HT-29 (cell line): ENCODE data around the genes DEGS2 and SLC25A29.

DNA sequence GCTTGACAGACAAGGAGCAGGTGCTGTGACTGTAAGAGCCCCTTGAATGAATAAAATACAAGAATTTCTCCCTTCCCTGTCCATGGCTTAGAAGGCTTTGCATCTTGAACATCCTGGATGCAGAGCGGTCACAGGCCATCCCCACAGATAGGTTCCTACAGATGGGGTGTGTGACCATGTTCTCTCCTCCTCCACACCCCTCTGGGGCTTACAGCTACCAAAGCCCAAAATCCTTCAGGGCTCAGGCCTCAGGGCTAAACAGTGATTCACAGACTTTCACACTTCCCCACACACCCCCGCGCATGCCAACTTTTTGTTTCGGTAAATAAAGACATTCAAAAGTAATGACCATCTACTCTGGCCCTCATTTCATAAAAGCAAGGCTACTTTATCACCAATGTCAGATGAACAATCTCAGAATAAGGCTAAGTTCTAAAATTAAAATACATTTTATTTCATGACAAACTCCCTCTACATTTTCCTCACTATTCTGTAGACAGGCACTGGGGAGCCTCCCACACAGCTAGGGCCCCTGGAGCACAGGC, 20.3 kb upstream of the EML1 start:
- RAMPAGE, long total RNA, result no peak

- RAMPAGE, long total RNA, result no peak
Measured at GRCh38 chr14:99908793-99909488, 115.7 kb downstream of the EML1 start.

DNA sequence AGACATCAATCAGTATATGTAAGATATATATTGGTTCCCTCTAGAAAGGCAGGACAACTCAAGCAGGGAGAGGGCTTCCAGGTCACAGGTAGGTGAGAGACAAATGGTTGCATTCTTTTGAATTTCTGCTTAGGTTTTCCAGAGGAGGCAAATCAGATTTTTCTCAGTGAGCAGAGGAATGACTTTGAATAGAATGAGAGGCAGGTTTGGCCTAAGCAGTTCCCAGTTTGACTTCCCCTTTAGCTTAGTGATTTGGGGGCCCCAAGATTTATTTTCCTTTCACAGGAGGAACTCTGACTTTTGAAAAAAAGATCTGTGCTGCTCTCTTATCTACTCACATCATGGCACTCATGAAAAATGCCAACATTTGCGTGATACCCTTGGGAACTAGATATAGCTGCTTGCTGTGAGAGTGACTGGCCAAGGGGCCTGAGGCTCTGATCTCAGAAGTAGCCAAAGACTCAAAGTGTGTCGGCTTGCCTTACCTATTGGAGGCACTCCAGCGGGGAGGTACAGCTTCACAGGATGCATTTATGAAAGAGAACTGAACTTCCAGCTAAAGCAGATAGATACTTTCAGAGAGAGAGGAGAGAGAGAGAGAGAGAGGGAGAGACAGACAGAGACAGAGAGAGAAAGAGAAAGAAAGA, 57.9 kb upstream of the EVL start:
- RAMPAGE, long total RNA, result no peak

DNA sequence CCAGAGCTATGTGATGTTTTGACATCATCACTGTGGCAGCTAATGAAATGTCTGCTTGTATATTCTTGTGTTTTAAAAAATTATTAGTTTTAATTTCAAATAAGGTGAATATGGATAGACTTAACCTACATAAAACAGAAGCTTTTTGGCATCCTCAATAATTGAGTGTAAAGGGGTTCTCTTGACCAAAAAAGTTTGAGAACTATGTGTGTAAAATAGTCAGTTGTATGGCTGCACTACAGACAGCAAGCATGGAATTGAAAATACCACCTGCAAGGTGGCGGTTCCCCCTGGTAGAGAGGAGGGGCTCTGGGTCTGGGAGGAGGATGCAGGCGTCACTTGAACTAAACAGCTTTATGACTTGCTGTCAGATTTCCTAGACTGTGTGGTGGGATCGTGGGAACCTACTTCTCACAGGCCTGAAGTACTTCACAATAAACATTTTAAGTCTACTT, 6.3 kb downstream of the EVL start:
- RAMPAGE, long total RNA, result no peak

- RAMPAGE, long total RNA, result no peak
Measured at GRCh38 chr14:100106588-100107111, 41.4 kb downstream of the EVL start.

DNA sequence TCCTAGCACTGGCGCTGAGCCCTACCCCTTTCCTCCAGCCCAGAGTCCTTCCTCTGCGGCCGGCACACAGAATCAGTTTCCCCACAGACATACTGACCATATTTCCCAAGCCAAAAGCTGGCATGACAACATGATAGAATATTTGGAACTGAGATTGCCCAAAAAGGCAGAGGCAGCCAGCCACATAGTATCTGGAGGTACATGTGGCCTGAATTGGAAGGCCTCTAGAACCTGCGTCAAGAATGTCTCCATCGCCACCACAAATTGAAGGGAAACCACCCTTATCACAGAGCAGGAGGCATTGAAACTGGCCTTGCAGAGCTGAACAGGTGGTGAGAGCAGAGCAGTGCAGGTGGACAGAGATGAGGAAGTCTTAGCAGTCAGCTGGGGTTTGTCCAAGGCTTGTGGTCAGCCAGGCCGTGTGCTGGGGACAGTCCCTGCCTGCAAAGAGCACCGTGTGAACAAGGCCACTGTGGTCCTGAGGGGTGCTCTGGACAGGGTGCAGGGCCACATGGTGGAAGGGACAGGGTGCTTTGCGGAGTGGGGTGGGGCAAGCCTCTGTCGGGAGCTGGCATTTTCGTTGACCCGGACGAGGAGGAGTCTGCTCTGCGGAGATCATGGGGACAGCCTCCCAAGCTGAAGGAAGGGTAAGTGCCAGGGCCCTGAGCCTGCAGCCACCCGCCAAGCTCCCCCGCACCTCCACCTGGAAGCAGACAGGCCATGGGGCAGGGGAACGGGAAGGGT, 21.0 kb downstream of the DEGS2 start:
- RAMPAGE, long total RNA, result no peak

DNA sequence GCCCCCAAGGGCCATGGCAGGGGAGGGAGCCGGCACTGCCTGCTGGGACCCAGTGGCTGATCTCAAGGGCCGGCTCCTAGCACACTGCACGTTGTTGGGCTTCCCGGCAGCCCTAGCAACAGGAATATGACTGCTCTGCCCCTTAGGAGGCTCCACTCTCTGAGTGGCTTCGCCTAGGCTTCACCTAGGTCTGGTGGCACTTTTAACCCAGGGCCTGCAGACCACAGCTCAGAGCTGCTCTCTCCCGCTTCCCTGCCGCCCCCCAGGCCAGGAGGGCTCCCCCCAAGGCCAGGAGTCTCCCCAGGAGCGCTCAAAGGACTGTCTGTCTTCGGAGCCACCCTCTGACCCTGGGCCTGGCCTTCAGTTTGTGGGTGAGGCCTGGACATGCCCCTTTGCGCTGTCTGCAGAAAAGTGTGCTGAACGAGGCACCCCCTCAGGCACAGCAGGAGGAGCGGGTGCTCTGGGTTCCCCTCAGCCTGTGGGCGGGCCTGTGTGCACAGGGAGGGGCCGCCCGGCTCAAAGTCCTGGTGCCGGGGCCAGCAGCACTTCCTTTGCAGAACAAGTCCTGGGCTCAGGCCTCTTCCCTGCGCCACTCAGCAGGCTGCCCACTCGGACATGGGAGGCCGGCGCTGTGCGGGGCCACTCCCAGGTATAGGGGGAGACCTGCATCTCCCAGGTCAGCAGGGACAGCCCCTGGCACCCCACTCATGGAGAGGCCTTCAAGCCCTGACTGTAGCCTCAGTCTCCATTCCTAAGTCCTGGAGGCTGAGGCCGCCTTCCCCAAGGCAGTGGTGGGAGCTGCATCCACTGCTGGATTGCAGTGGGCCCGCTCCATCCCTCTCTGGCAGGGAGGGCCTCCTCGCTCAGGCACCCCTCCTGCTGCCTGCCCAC, 14.4 kb downstream of the DEGS2 start:
- RAMPAGE, long total RNA, result no peak

DNA sequence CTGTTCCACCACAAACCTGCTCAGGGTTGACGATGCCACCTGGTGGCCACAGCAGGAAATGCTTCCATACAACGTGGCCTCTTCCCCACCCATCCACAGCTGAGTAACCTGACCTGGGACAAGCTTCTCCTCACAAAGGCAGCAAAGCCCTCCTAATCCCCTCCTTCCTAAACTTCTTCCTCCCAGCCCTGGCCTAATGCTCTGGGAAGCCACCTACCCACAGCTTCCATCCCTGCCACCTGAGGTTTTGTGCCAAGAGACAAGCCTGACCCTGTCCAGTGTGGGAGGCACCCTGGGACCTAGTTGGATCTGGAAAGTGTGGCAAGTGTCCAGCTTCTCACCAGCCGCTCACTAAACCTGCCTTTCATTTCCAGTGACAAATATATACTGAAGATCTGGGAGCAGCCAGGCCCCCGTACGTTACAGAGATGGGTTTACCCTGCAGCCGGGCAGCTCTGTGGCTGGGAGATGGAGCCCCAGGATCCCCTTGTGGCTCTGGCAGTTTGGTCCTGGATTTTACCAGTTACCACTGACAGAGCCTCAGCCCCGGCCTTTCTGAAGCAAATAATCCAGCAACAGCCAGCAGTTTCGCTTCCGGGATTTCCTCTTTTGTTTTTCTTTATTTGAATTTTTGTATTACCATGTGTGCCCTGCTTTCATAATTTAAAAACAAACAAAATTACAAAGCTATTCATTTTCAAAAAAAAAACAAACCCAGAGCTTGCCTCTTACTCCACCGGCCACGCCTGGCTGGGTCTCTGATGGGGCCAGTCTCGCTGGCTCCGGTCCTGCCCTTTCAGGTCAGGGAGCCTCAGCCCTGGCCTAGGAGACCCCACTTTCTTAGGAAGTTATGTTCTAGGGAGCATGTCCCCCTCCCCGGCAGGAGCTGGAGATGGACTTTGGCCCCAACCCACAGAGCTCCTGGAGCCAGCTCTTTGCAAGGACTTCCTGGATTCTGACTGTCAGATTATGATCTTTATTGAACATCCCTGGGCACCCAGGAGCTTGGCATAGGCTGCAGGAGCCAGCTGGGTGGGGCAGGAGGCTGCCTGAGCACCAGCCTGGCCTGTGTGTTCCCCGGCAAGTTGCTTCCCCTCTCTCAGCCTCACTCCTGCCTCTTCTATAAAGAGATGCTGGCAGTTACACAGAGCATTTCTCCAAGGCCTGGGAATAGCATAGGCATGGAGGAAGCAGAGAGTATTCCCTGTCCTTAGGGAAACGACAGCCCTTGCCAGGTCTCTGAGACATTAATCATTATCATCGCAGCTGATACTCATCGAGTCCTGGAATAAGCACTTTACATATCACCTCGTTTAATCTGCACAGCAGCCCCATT, 3.8 kb downstream of the DEGS2 start:
- RAMPAGE, long total RNA, result no peak

DNA sequence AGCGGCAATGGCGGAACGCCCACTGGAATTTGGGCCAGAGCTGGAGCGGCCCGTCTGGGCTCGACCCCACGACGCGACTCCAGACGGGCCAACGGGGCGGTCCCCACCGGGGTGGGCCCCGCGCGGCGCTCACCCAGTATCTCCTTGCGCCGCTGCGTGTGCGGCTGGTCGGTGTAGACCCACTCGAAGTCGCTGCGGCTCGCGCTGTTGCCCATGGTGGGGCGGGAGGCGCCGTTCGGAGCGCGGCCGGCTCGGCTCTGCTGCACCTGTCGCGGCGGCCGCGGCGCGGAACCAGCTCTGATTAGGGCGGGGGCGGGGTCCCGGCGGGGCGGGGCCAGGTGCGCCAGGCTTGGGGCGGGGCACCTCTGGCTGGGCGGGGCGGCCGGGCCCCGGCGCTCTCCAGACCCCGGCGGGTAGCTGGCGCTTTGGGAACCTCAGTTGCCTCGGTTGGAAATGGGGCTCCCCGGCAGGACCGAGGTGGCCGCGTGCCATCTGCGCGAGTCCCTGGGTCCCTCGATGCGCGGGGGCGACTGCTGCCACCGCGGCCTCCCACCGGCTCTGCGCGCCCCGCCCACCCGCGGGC, at the start of gene DEGS2:
Gene DEGS2, minus strand, starts transcription at position 273 of the 583 bp plus-strand sequence.
- RAMPAGE, long total RNA, result no peak

- RAMPAGE, long total RNA, result no peak
Measured at GRCh38 chr14:100266180-100266710, 27.3 kb downstream of the YY1 start.

DNA sequence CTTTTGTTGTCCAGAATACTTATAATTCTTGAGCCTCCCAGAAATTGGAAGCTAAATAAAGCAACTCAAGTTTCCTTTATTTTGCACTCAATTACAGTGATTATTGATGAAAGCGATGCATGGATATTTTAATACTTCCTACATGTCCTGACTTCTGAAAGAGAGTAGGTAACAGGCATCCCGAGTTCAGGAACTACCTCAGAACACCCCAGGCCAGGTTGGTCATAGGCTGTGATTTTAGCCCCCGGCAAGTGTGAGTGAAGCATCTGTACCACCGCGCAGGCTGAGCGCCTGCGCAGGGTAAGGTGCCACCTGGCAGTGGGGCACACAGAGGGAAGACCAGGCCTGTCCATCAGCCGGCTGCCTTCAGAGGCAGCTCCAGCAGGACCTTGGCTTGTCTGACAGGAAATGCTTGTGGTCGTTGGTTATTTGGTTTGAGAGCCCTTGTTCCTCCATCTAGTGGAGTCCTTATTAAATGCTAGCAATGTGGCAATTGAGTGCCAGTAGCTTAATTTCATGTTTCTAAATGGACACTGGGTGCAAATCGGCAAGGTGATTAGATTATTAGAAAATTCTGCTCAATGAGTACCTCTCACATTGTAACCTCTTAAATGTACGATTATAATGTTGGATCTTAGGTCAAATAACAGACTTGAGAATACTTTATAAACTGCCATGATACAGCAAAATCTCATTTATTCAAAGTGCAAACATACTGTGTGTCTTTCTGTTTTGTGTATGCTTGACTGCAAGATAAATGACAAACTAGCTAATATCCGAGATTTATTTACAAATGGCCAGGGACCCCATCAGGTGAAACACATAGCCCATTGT, 27.5 kb downstream of the SLC25A29 start:
- RAMPAGE, long total RNA, result no peak

- RAMPAGE, long total RNA, result no peak
Measured at GRCh38 chr14:100284680-100286101, 21.1 kb downstream of the SLC25A29 start.

DNA sequence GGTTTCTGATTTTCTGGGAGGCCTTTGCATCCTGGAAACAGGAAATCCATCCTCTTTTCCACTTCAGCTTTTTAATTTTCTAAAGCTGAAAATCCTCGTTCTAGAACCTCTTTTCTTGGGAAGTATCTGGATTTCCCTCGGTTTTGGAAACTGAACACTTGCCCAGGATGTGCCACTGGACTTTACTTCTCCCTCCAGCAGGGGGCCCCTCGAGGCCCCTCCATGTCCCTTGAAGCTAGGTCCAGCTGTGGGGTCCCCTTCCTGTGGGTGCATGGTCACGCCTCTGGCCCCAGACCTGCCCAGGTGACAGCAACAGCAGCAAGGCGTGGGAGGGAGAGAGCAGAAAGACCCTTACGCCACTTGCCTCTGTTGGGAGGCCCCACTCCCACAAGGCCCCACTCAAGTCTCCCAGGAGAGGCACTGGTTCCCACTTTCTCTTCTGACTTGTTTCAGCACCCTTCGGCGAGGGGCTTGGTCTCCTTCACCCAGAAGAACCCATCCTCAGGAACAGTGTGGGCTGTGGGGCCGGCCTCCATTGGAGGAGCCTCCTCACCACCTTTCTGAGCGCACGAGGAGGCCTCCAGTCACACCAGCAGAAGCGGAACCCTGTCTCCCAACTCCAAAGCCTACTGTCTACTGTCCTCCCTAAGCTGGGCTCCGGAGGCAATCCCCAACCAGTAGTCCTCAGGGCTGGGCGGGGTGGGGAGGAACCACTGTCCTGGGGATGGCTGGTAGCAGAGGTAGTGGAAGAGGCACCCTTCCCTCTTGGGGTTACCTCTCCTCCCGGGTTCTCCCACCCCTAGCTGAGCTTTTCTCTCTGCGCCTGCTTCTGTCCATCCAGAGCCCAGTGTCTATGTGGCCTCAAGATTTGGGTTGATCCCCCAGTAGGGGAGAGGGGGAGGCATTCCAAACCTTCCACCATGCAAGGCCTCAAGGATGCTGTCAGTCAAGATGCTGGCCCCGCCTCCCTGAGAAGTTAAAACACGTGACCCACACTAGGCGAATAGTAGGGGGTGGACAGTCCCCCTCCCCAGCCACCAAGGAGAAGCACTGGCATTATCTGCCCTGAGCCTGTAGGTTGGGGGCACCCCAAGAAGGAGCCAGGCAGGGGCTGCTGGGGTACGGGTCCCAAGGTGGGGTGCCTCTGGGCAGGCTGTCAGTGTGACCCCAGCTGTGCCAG, 2.8 kb downstream of the SLC25A29 start:
- RAMPAGE, long total RNA, result no peak

DNA sequence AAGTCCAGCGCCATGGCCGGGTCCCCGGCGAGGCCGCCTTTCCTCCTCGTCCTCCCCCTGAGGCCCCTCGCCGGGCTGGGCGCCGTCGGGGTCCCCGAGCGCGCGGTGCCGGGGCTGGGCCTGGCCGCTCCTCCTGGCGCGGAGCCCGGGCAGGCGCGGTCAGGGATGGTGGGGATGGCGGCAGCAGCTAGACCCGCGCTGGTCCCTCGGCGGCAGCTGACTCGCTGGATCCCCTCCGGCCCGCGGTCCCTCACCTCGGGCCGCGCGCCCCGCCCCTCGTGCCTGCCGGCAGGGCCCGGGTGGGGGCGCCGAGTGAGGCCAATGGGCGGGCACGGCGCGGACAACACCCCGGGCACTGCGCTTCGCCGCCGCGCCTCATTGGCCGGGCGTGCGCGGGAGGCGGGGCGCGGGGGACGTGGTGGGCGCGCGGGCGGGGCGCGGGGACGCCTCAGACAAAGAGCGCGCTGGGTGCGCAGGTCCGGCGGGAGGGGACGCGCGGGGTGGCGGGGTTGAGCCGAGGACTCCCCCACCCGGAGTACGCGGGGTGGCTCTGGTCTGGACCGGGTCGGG, at the start of gene SLC25A29:
Gene SLC25A29, minus strand, starts transcription at position 226 of the 570 bp plus-strand sequence.
- RAMPAGE, long total RNA, result no peak

- RAMPAGE, long total RNA, result no peak
Measured at GRCh38 chr14:100388630-100389128, 12.4 kb downstream of the WDR25 start.

DNA sequence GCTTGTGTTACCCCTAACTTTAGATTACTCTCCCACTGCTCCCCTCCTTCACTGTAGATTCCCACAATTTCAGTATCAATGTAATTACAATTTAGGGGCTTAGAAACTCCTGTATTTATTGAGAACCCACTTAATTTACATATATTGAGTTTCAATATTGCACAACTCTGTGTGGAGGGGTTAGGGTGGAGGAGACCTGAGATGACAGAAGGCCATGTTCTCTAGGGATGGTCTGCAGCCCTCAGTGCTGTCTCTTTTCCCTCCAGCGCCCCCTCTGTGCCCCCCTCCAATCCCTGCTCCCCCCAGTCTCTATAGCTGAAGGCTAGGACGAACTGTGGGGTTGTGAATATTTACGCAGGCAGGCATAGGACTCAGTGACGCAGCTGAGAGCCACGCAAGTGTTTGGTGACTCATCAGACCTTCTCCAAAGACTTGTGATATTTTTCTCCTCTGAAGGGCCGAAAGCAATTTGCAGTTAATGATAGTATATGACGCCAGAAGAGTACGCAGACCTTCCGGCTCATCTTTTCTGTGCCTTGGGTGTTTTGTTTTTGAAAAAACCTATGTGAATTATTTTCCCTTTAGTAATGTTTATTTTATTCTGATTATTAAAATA, 32.1 kb downstream of the WDR25 start:
- RAMPAGE, long total RNA, result no peak

- RAMPAGE, long total RNA, result no peak
Measured at GRCh38 chr14:100923947-100924530, 20.5 kb upstream of the RTL1 start.

GRCh38 chr14:101289007-101289361, 385.5 kb upstream of the RTL1 start:
- RAMPAGE, long total RNA, result no peak

DNA sequence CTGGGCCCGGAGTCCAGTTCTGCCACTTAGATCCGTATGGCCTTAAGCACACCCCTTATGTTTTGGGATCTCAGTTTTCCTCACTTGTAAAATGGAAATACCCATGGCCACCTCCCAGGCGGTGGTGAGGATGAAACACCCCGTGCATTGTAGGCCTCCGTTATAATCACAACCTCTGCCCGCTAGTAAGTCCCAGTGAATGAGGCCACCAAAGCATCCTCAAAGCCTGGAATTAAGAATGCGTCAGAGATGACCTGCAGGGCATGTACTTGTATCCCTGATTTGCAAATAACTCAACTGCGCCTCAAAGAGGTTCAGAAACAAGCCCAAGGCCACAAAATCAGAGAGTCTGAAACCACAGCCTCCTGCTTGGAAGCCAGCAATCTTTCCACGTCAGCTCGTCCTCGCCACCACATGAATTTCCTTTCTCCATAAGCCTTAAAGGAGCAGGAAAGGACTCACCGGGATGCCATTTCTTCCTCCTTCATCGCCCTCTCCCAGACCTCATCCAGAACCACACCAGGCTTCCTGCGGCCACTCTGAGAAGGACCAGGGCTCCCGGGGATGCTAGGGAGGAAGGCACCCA, 391.7 kb upstream of the PPP2R5C start:
- RAMPAGE, long total RNA, result no peak

DNA sequence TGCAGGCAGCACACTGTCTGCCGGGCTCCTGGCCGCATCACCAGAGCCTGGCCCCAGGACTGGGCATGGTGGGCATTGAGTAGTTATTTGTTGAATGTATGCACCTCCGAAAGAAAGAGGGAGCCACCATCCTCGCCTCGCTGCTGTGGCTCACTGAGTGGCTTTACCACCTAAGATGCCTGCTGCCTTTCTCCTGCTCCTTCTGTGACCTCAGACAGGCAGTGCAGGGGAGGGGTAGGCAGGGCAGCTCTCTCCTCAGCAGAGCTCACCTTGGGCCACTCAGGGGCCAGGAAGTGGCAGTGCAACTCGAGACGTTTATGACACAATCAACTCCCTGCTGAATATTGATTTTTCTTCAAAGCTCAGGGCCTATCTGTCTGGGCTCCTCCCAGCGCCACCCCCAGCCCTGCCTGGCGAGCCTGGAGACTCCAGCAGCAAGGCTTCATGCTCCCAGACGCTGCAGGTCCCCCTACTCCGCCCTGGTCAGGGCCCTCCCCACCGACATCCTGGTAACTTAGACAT, 284.5 kb upstream of the PPP2R5C start:
- RAMPAGE, long total RNA, result no peak